Non-pigmented ciliary epithelial cell (primary cell): Measurements from ENCODE around the gene APBB1IP.

DNA sequence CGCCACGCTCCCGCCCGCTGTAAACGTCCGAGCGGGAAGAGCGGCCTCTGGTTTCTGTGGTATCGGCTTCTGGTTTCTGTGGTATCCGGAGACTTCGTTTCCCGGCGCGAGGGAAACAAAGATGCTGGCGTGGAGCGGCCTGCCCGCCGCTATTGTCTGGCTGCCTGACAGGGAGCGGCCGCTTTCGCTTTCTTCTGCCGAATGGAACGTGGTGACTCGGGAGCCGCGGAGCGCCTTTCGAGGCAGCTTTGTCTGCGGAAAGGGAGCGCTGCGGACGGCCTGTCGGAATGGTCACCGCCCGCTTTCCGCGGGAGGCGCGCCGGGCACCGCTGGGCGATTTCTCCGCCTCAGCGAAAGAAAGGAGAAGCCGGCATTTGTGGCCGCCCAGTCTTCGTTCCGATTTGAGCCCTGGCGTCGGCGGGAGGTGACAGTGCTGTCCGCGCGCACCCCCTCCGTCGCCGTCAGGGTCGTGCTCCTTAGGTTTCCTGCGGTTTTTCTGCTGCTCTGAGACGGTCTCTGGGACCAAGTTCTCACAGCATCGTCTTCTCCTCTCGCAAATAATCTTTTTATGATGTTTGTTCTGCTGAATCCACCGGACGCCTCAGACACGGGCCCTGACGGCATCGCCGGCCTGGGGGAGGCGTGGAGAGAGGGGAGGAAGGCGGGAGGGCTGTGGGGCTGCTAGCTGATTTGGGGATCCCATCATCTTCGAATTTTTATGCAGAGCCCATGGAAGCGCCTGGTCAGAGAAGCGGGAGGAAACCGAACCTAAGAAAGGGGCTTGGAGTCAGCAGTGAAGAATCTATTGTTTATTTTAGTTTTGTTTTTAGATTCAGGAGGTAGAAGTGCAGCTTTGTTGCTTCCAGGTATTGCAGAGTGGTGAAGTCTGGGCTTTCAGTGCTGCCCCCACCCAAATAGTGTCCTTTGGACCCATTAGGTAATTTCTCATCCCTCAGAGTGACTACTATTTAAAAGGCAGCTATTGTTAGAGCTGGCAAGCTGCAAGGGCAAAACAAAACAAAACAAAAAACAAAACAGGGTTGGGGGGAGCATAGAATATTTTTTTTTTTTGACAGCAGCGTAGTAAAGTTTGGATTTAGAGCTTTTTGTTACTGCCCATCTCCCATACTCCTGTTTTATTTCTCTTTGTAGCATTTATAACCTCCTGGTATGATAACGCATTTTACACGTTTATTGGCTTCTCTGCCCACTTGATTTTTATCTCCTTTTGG, 92.3 kb downstream of the SPAG6 start:
- RRBS = no CpG with 5 or more reads among the region's 77 CpGs

GRCh38 chr10:22683048-22683414, 31.3 kb downstream of the PIP4K2A start:
- RRBS = no CpG with 5 or more reads among the region's 4 CpGs

DNA sequence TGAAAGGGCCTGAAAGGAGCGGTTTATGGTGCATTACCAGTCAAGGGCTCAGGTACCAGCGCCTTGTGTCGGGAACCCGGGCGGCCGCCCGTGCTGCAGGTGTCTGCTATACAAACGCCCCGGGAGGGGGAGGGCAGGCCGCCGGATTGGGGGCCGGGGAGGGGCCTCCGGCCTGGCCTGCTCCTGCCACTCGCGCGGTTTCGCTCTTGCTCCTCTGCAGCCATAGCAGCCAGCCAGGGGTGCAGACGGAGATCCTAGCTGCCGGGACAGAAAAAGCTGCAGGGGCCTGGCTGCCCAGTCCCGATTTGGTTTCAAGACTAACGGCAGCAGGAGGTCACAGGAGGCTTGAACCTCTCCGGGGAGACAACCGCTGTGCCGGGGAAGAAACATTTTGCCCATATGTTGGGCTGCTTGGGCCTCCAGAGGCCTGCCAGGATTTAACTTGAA, 17.3 kb upstream of the PTF1A start:
- RRBS = 6% methylated on average over 14 of the region's 24 CpGs

- RRBS = no CpG with 5 or more reads among the region's 8 CpGs
Observed at GRCh38 chr10:23432118-23433154, 6.4 kb upstream of the OTUD1 start.

- RRBS = no CpG with 5 or more reads among the region's 10 CpGs
Observed at GRCh38 chr10:24034656-24035149, 174.2 kb upstream of the KIAA1217 start.

DNA sequence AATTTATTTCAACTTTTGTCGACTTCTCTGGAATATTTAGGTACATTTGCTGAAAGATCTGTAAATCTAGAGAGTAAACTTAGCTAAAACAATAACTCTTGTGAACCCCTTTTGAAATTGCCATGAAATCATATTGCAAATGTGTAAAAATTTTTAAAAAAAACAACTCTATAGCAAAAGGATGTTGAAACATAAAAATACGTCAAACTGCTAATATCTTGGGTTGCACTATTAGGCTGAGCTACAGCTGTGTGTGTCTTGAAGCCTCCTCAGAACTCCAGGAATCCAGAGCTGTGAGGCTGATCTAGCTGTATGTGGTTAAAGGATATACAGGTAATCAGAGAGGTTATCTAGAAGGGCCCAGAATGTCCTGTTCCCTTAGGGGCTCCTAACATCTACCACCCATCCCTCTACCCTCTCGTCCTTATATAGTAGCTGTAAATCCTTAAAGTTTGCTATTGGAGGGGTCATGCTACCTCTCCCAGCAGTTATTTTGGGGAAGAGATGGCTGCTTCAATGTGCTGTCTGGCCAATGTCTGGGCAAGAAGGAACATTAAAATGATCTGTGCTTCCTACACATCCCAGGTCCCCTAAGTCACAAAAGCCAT, 89.5 kb upstream of the KIAA1217 start:
- RRBS = no CpG with 5 or more reads among the region's 3 CpGs

DNA sequence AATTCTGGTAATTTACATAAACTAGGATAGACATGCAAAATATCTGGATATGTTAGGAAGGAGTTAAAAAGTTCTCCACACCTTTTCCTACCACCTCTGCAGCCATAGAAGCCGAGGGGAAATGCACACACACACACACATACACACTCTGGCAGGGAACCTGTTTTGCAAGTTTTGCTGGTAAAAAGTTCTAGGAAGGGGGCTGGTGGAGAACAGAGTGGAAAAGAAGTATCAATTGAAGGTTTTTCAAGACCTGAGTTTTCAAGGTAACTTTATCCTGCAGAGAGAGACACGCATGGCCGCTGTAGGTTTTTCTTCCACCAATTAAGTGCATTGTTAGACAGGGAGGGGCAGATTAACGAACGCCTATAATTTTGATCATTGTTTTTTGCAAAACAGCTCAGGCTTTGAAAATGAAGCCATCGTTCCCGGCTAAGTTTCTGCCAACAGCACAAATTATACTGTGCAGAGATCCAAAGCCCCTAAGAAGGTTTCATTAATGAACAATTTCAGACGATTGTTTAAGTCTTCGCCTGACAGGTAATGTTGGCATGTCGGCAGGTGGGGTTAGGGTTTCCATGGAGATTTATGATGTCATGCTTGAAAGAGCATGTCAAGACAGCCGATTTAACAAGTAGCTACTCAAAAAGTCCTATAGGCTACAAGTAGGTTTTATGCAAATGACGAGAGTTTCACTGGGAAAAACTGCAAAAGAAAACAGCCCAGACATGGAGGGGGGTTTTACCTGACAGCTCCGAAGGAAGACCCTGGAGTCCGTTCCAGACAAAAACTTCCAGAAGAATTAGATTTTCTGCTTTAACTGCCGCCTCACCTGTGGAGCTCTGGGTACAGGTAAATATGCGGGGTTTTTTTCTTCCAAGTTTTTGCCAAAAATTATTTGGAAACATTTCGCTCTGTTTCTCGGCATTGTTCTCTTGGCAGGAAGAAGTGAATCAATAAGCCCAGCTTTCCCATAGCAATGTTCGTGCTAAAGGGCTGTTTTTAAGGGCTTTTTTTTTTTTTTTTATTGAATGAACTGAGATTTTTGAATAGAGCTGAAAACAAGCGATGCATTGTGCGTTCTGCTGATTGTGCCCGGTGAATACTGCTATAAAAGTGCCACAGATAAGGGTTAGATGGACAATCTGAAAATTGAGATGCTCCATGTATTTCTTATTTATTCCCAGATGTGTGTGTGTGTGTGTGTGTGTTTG, 30.0 kb downstream of the KIAA1217 start:
- RRBS = no CpG with 5 or more reads among the region's 22 CpGs

DNA sequence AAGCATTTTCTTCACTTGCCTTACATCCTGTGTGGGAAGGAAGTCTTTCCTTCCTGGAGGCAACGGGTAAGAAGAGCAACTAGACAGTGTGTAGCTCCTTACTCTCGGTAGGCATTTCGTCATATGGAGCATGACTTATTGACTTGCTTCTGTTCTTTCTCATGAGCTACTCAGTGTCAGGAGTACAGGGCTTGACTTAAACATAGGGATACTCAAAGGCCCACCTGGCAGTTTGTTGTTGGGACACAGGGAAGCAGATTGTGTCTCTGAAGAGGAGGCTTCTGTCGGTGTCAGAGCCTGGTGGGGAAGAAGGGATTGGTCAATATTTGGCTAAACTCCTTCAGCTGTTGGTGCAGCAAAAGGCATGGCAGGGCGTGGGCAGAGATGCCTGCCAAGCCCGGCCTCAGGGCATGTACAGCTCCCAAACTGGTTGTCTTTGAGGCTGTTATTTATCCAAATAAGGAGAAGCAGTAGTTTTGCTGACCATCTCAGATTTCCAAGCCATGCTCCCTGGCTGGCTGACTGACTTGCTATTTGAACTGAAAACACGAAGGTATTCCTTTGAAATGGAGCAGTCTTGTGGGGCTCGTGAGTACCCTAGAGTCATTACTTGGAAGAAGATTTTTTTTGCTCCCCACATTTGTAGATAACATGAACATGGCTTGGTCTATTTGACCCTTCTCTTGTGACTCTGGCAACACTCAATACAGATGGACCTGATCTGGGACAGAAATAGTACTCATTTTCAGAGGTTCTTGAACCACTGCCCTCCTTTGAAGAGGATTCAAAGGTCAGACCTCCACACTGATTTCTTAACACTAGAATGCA, 249.0 kb downstream of the KIAA1217 start:
- RRBS = no CpG with 5 or more reads among the region's 8 CpGs

GRCh38 chr10:24467160-24467605, 256.5 kb downstream of the ARHGAP21 start:
- RRBS = no CpG with 5 or more reads among the region's 2 CpGs

DNA sequence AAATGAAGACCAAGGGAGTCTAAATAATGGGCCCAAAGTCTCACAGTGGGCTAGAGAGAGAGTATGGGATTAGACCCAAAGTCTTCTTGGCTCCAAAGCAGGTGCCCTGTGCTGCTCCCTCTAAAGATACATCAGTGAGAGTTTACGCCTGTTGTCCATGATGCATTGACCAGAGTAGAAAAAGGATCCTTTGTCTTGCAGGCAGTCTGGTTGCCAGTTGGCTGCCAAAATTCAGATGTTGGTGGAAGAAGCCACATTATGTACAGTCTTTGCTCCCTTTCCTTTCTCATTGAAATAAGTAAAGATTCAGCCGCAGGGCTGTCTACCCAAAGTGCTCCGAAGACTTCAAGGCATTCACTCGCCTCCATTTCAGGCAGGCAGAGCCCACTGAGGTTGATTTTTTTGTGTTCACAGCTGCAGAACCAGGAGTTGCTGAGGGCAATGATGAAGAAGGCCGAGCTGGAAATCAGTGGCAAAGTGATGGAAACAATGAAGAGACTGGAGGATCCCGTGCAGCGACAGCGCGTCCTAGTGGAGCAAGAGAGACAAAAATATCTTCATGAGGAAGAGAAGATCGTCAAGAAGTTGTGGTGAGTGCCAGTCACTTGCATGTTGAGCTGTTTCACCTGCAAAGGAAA, 210.7 kb downstream of the ARHGAP21 start:
- RRBS = no CpG with 5 or more reads among the region's 10 CpGs

DNA sequence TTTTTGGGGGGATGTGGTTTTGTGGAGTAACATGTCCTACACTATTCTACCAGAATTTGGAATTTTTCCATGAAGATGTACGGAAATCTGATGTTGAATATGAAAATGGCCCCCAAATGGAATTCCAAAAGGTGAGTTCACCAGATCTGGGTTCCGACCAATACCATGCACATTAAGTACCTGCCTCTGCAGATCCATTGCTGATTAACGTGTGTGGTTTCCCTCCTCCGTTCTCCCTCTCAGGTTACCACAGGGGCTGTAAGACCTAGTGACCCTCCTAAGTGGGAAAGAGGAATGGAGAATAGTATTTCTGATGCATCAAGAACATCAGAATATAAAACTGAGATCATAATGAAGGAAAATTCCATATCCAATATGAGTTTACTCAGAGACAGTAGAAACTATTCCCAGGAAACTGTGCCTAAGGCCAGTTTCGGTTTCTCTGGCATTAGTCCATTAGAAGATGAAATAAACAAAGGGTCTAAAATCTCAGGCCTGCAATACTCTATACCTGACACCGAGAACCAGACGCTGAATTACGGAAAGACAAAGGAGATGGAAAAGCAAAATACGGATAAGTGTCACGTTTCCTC, 181.0 kb downstream of the ARHGAP21 start:
- RRBS = no CpG with 5 or more reads among the region's 10 CpGs

DNA sequence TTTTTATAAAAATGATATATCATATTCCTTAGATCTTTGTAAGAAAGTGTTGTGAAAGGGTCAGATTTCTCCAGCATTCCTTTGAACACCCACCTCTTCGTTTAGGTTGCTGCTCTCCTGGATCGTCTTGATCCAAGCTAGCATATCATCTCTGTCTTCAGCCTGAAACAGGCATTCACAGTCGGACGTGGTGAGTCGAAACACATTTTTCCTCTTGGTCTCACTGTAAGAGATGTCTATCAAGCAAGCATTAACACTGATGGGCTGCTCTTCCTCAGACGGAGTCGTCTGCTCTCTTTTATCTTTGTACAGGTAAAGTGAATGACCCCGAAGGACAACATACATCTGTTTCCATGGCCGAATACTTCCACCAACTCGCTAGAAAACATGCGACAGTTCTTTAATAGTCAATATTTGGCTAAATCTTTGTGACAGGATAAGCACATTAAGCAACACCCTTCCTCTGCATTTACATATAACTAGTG, 123.1 kb downstream of the ARHGAP21 start:
- RRBS = no CpG with 5 or more reads among the region's 11 CpGs

DNA sequence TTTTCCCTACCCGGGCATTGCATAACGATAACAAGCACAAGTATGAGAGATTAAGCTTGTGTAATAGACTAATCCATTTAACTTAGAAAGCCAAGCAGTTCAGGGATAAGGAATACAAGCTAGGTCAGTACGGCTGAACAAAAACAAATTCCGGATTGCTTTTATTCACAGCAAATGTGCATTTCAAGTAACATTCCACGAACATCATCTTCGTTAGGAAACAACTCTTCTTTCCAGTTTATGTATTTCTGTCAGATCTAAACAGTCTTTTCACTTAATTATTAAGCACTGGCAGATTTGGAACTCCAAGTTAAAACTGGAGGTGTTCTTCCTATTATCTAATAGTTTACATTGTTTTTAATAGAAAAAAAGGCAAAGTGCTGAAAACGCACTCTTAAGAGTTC, 81.2 kb downstream of the PRTFDC1 start:
- RRBS = no CpG with 5 or more reads among the region's 7 CpGs

GRCh38 chr10:24975091-24975568, 22.7 kb upstream of the PRTFDC1 start:
- RRBS = no CpG with 5 or more reads among the region's 4 CpGs

- RRBS = no CpG with 5 or more reads among the region's 11 CpGs
Observed at GRCh38 chr10:25068000-25068829, 51.8 kb downstream of the THNSL1 start.

DNA sequence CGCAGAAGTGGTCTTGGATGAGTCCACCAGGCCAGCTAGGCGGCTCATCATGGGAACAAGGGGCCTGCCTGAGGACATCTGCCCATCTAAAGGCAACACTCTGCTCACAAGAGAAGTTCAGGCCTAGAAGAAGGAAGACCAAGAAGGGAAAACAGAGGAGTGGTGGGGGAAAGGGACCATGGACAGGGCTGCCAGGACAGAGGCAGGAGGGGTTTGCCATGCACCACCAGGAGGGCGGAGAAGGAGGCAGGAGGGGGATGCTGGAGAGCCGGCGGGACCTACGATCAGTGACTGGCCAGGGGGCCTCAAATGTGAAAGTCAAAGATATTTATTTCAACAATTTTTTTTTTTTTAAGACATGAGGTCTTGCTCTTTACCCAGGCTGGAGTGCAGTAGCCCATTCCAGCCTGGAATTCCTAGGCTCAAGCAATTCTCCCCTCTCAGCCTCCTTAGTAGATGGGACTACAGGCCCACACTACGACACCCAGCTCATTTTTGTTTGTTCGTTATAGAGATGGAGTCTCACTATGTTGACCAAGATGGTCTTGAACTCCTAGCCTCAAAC, 33.2 kb downstream of the GAD2 start:
- RRBS = no CpG with 5 or more reads among the region's 8 CpGs

GRCh38 chr10:26437380-26438501, at the start of gene APBB1IP:
Gene APBB1IP (plus strand): TSS chr10:26438341.
- RRBS = 19% methylated on average over 9 of the region's 39 CpGs

- RRBS = 6% methylated on average over 1 of the region's 8 CpGs
Observed at GRCh38 chr10:26696597-26697056, 874 bp upstream of the PDSS1 start.

- RRBS = no CpG with 5 or more reads among the region's 4 CpGs
Observed at GRCh38 chr10:26755224-26755889, 57.9 kb downstream of the PDSS1 start.